Epidermal melanocyte (primary cell): Measurements from ENCODE around the genes KISS1 and GOLT1A.

DNA sequence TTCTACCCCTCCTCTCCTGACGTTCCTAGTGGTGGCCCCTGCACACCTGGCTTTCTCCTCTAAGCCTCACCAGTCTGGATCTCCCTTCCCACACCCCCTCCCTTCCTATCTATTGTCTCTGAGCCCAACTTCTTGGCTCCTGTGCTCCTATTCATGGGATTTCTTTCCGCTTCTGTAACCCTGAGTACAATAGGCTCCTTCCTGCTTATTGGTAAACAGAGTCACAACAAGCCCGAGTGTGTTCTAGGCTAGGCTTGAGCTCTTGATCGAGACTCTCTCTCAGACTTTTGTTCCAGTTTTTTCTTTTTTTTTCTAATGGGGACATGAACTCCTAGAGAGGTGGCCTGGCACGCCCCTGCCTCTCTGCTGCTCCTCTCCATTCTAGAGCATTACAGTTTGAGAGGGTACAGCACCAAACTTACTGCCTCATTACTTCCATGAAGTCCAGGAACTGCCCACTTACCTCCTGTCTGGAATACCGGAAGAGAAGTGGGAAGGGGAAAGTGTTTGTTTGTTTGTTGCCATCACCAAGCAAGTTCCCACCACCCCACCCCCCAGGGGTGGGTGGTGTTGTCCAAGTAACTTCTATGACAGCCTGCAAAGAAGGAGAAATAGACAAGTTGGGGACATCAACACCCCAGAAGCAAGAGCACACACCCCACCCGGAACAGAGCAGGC is 17.8 kb downstream of the OPTC start:
- RRBS = 98% methylated on average over 1 of the region's 7 CpGs

DNA sequence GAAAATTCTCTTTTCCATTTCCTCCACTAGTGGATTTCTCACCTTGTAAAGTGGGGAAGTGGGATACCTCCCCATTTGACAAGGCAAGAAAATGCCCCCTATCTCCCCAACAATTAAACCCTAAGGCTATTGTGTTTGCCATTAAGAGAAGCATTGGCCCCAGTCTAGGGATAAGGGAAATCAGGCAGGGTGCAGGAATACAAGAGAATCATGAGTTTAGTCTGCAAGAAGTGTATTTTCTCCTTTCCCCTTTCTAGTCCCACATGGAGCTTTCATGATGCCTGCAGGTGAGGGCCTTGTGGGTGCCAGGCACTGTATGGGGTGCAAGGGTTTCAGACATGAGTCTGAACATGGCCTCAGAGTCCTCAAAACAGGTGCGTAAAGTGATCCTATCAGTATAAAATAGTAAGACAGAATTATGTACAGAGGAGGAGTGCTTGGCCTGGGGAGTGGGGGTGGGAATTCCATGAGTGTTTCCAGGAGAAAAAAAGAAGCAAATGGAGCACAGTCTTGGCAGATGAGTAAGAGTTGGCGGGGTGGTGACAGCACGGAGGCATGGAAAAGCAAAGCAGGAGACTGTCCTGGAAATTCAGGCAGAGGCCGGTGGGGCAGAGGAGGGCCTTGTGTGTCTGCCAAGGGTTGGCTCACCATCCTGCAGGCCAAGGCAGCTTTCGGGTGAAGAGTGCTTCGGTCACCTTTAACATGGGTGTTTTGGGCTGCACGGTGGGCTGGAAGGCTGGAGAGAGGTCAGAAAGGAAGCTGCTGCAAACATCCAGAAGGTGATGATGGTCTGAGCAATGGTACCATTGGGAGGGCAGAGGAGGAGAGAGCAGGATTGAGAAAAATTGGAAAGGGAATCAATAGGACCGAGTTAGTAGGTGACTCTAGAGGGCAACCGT is 63.3 kb downstream of the OPTC start:
- RRBS = no CpG with 5 or more reads among the region's 9 CpGs

DNA sequence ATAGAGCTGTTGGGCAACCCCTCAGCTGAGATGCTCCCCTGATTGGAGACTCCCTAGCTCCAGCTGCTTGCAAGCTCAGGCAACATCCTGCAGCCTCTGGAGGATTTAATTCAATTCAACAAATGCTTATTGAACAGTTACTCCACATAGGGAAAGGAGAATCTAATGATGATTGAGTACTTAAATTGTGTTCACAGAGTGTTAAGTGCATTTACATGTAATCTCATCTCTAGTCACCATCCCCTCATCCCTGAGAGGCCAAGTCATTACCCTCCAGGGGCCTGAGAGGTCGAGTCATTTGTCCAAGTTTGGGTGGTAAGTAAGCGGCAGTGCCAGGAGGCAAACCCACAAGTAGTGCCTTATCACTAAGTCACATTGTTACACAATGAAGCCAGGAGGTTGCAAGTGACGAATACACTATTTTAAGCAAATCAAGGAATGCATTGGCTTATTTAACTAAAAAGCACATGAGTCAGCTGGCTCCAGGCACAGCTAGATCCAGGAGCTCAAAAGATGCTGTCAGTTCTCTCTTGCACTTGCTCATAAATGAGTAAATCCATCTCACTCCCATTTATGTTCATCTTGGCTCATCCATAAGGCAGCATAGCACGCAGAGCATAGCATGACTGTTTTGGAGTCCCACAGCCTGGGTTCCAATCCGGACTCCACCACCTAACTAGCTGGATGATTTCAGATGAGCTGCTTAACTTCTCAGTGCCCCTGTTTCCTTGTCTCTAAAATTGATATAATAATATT is 64.3 kb downstream of the OPTC start:
- RRBS = no CpG with 5 or more reads among the region's 5 CpGs

DNA sequence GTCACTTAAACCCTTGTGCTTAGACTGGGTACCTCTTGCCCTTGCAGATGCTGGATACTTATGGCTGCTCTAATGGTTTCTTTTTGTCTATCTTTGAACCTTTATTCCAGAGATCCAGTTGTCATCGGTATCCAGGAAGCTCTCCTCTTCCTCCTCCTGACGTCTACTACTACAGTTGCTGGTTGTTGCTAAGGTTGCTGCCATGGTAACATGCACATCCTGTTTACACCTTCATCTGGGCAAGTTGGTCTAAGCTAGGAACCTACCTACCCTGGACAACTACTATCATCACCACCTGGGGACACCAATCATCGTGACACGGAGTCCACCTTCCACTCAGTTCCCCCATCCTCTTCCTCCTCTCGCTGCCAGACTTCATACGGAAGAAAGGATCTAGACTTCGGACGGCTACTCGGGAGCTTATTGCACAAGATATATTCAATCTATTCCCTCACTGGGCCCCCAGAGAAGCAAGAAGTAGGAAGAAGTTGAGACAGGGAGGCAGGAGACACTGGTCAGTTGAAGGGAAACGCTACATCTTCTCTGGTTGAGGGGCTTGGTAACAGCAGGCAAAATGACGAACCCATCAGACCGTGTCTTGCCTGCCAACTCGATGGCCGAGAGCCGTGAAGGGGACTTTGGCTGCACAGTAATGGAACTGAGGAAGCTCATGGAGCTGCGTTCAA is 56.1 kb downstream of the ATP2B4 start:
- RRBS = no CpG with 5 or more reads among the region's 16 CpGs

DNA sequence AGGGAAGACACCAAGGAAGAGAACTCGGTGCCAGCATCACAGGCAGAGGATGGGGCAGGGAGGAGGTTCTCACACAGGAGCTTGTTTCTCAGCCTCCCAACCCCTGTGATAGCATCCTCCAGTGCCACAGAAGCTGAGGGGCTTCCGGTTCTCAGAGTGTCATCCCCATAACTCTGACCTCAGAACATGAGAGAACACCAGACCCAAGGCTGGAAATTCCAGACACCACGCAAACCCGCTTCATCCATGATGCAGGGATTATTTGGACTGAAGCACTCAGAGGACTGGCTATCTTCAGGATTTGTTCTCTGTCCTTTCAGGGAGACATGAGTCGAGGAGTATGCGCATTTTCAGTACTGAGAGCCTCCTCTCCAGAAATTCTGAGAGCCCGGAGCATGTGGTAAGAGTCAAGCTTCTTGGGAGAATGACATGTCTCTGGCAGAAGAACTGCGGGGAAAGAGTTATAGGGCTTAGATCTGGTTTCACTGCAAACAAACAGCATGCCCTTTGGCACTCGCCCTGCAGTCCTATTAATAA is 6.8 kb downstream of the LAX1 start:
- RRBS = no CpG with 5 or more reads among the region's 9 CpGs

- RRBS = no CpG with 5 or more reads among the region's 1 CpG
These were observed 4.4 kb downstream of the ZBED6 start for GRCh38 chr1:203799670-203800325.

GRCh38 chr1:204041441-204041812 is 31.5 kb upstream of the SOX13 start:
- RRBS = no CpG with 5 or more reads among the region's 7 CpGs

- RRBS = no CpG with 5 or more reads among the region's 5 CpGs
These were observed 37.7 kb downstream of the ETNK2 start for GRCh38 chr1:204114043-204114735.

DNA sequence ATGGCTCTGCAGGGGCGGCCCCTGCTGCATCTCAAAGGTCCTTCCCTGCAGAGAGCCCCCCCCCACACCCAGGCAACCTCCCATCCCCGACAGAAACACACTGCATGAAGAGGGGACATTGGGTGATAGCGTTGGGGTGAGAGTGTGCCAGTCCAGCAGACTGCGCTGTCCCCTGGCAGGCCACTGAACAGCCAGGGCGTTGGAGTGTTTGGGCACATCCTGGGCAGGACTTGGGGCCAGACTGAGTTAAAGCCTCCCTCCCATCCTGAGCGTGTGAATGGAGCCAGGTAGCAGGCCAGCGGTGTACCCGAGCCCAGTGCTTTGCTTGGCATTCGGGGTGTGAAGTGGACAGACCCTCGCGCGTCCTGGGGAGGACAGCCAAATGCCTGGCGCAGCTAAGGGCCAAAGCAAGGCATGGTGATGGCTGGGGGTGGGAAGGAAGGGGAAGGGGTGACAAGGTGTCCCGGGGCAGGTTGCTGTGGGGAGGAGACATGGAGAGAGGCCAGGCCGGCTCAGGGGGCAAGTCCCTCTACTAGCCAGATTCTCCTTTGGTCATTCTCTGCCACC is 677 bp upstream of the ETNK2 start:
- RRBS = no CpG with 5 or more reads among the region's 15 CpGs

DNA sequence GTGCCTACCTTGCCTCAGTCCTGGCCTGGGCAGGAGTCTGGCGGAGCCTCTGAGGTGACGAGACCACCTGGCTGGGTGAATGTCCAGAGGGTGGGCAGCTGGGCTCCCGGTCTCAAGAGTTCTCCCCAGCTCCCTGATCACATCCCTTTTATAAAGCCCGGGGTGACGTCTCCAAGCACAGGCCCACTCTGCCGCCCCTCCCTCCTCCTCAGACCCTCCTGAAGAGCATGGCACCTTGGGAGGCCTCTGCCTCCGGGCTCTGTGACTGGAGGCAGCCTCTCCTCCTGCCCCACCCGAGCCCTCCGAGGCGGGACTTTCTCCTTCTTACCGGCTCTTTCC is at the start of gene KISS1:
TSS of gene KISS1 (minus strand) at position 124 of the 339 bp plus-strand sequence.
- RRBS = 15% methylated on average over 8 of the region's 11 CpGs

DNA sequence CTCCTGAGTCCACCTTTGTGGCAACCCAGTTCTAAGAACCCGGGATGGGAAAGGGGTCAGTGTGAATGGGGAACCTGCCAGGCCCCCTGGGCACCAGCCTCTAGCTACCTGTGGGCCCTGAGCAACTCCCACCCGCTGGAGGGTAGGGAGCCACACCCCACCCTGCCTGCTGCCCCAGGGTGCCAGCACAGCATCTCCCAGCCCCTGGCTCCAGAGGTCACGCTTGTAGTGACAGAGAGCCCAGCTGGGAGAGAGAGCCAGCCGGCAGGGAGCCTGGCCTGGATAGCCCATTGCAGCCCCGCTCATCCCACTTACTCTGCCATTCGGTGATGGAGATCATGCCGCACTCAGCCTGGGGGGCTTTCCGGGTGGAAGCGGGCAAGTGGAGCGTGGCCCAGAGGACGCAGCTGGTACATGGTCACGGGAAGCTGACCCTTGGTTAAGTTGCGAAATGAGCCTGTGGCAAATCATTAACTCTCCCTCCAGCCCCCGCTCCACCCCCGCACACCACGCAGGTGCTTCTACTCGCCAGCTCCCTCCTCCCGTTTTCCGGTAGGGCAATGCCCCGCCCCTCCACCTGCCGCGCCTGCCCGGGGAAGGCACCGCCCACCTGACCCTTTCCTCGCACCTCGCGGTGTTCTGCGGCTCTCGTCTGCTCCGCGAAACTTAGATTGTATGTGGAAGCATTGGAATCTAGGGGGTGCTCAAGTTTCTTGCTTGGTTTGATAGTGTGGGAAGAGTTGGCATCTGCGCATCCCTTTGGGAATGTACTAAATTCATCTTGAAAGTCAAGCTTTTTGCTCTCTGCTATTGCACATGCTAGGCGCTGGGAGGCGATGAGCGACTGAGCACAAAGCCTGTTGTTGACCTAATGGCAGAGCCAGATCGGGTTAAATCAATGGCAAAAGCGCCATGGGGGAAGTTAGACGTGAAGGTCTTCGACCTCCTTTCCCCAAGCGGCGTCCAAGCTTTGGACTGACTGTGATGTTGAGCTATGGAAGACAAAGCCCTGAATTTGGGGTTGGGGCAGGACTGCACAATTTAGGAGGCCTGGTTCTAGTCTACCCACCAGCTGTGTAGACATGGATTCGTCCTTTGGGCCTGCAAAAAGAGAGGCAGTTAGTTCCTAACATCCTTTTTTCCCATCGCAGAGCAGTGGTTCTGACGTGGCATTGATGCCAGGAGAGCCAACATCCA is at the start of gene GOLT1A:
TSS of gene GOLT1A (minus strand) at position 422 of the 1,197 bp plus-strand sequence.
- RRBS = 6% methylated on average over 10 of the region's 44 CpGs

GRCh38 chr1:204227862-204228467 is 14.2 kb upstream of the GOLT1A start:
- RRBS = no CpG with 5 or more reads among the region's 16 CpGs

GRCh38 chr1:204286585-204287436 is 72.9 kb downstream of the PLEKHA6 start:
- RRBS = no CpG with 5 or more reads among the region's 10 CpGs

DNA sequence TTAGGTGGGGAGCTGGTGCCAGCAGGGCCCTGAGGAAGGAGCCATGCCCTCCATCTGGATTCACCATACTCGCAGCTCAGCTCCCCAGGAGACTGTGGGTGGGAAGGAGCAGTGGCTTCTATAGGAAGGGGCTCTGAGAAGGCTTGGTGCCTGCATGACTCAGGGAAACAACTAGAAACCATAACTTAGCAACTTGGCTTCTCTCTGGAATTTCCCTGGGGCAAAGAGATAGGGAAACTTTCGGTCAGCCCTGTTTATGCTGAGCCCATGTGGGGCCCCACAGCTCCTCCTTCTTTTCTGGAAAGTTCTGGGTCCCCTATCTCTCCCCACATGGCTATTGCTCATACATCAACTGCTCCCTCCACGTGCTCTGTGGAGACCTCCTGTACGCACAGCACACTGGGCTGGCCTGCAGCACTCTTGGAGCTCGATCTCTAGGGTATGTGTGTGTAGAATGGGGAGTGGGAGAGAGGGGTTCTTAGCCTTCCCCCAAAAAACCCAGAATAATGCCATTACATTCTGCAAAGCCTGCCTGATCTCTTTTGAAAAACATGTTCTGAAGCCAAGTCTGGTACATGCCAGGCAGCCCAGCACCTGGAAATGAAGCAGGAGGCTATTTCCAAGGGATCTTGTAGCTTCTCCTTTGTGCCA is 39.3 kb downstream of the PLEKHA6 start:
- RRBS = no CpG with 5 or more reads among the region's 5 CpGs

- RRBS = no CpG with 5 or more reads among the region's 3 CpGs
These were observed 21.7 kb downstream of the PPP1R15B start for GRCh38 chr1:204389618-204390598.

DNA sequence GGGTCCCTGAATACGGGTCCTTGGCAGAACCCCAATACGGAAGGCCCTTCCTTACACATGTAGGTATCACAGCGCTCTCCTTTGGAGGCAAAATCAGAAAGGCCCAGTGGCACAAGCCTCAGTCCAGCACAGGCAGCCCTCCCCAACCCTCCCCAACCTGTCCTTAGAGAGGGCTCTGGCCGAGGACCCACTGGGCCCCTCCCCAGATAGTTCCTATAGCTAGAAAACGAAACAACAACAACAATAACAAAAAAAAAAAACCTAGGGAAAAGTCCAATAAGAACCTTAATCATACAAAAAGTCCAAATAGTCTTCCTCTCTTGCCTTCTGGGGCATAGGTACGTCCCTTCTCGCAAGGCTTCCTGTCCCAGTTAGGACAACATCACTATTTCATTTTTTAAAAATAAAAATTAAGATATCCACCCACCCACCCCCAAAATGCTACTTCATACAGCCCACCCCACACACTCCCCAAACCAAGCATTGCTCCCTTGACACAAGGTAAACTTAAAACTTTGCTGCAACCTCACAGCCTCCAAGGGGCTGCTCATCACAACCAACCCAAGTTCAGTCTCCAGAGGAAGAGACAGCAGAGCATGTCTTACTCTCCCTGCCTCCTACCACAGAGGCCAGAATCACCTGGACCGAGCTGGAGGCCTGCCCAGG is 12.6 kb upstream of the PPP1R15B start:
- RRBS = no CpG with 5 or more reads among the region's 8 CpGs

- RRBS = no CpG with 5 or more reads among the region's 8 CpGs
These were observed 25.3 kb downstream of the PIK3C2B start for GRCh38 chr1:204469265-204469679.

DNA sequence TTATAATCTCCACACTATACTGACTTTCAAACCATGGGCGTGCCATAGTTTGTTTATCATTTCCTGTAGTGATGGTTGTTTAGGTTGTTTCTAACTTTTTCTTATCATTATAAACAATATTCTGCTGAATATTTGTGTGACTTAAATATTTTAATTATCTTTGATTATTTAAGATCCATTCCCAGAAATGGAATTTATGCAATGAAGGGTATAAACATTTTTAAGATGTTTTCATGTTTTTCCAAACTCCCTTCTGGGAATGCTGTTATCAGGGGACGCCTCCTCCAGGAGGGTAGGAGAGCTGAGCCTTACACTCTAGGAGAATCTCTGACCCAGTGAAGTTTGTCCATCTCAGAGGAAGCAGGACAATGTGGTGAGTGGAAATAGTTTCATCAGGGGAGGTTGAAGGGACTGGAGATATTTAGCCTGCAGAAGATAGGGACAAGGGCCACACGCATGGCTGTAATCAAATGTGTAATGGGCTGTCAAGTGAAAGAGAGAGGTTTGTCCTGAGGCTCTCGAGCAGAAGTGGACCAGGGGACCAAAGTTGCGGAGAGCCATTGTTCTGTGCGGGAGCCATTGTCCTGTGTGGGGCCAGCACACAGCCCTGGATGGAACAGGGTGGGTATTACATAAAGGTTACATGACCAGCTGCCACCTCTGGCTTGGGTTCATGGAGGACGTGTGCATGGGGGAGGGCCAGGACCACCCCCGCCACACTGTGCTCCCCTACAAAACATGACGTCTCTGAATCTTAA is 41.5 kb downstream of the NFASC start:
- RRBS = no CpG with 5 or more reads among the region's 9 CpGs

- RRBS = 50% methylated on average over 2 of the region's 12 CpGs
These were observed 45.8 kb downstream of the NFASC start for GRCh38 chr1:204874173-204874645.

DNA sequence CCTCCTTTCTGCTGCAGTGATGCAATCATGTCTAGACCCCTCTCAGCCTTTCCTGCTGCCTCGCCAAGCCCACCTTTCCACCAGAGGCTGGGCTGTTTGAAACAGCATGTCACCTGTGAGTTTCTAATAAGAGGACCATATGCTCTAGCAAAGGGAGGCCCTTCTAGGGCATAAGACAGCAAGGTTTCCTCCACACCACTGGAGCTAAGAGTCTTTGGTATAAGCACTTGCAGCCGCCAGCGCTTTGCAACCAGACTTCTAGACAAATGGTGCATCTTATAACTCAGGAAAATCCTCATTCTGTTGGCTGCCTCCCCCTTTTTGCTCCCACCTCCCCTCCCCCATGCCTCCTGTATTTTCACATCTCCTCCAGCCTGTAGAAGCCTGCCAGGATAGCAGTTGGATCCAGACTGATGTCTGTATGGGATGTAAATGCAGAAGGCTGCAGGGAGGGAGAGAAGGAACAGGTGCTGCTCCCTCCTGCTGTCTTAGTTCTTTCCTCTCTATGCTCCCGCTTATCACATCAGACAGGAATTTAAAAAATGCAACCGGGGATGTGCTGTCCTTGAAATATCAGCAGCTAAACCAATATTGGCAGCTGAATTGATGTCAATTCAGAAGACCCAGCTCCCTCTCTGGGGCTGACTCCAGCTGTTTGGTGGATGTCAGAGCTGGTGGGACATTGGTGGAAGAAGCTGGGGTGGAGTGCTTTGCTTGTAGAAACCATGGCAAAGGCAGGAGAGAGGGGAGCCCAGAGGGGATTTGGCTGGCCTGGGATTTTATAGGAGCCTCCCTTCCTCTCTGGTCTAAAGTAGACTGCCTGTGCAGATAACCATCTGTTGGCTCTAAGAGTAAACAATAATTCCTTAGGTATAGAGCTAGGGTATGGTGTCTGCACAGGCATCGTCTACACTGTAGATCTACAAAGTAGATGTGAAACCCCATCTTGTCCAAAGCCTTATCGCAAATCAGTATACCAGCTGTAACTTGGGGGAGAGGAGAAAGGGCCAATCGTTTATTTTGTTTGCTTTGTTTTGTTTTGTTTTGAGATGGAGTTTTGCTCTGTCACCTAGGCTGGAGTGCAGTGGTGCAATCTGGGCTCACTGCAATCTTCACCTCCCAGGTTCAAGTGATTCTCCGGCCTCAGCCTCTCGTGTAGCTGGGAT is 95.8 kb downstream of the NFASC start:
- RRBS = no CpG with 5 or more reads among the region's 10 CpGs